Tibial nerve (tissue), 3 donors: Measurements from ENCODE around the gene ZWILCH.

DNA sequence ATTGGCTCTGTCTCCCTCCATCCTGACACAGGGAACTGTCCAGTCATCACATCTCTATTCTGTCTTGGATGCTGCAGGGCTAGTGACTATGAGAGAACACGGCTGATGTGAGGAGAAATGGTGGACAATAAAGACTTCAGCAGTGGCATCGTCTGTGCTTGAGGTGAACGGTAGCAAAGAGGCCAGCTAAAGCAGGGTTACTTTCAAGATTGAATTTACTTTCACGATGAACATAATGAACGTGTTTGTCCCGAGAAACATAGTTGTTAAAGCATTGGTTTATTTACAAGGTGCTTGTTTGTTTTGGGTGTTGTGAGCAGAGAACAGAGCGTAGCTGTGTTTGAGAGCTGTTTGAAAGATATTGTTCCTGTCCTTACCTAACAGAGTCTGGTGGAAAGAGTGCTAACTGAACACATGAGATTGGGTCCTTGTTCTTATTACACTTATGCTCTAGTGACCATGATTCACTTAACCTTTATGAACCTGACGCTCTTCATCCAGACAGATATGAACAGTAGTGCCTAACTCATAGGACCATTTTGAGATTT lies 4.1 kb downstream of the HACD3 start:
- PRO-cap: no peak
- RAMPAGE, long total RNA, 3 experiments: no peak in any of the 3 experiments

DNA sequence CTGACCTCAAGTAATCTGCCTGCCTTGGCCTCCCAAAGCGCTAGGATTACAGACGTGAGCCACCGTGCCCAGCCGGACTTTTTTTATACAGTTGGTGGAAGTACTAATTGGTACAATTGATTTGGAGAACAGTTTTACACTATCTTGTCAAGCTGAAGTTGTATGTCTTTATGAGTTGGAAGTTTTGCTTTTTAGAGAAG lies 9.1 kb downstream of the HACD3 start:
- PRO-cap: no peak
- RAMPAGE, long total RNA, 3 experiments: no peak in any of the 3 experiments

DNA sequence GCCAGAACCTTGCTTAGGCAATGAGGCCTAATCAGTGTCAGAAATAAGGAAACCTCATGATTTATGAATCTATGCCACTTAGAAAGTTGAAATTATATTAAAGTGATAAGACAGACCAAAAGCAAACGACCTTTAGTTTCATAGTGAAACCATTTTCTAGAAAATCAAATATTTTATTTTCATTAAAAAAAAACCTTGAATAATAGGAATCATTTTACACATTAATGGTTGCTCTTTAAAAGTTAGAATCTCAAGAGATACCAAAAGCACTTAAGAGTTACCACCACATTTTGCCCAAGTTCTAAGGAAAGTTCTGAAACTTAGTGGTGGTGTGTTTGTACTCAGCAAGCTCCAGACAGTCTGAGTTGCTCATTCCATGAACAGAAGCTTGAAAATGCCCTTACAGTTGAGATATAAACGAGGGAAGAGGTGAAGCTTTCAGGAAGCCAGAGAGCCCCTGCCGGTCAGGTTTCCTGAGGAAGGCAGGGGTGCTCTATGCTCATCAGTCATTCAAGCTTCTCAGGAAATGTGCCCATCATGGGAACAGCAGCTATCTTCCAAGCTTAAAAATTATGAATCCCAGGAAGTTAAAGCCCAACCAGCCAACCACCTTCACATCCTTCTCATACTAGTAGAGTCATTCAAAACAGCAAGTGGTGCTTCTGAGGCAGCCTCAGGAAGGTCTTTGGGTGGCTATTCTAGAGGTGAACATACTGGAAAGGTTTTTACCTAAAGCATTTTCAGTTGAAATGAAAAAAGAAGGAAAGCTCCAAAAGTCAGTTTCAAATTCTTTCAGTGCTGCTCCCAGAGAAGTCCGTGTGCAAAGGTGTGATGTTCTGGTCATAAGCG lies 32.1 kb downstream of the INTS14 start:
- PRO-cap: no peak
- RAMPAGE, long total RNA, 3 experiments: no peak in any of the 3 experiments

DNA sequence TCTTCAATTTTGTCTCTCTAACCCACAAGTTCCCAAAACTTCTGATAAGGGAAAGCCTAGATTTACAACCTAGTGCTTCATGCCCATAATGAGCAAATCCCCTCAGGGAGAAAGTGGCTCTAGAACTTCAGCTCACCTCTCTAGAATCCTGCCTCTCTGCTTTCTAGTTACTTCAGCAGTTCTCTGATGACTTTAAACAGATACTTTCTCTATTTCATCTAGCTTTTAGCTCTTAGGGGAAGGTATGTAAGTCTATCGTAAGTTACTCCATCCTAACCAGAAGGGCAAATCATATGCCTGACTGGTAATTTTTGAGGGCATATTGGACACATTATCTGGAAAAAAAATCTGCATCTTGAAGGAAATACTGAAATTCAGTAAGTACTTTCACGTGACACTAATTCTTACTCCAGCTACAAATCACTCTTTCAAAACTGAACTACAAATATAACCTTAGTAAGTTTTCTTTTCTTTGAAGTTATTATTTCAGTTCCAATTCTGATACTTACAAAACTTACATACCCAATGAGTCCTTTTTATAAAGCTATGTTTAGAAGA lies 68.1 kb downstream of the SLC24A1 start:
- PRO-cap: no peak
- RAMPAGE, long total RNA, 3 experiments: no peak in any of the 3 experiments

DNA sequence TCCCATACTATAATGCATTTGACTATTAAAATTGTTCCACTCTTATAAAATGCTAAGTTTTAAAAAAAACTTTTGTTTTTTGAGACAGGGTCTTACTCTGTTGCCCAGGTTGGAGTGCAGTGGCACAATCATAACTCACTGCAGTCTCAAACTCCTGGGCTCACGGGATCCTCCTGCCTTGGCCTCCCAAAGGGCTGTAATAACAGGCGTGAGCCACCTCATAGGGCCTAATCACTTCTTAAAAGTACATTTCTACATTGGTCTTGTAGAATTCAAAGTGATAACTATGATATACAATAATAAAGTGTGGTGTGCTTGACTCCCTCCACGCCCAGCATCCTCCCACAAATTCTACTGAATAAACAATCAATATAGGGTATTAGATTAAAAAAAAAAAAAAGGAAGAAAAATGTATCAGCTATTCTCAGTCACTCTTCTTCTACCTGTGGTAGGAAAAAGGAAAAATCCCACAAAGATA lies 2.9 kb downstream of the DENND4A start:
- PRO-cap: no peak
- RAMPAGE, long total RNA, 3 experiments: no peak in any of the 3 experiments

GRCh38 chr15:65832491-65833479 lies 36.5 kb upstream of the RAB11A start:
- PRO-cap: no peak
- RAMPAGE, long total RNA, 3 experiments: no peak in any of the 3 experiments

DNA sequence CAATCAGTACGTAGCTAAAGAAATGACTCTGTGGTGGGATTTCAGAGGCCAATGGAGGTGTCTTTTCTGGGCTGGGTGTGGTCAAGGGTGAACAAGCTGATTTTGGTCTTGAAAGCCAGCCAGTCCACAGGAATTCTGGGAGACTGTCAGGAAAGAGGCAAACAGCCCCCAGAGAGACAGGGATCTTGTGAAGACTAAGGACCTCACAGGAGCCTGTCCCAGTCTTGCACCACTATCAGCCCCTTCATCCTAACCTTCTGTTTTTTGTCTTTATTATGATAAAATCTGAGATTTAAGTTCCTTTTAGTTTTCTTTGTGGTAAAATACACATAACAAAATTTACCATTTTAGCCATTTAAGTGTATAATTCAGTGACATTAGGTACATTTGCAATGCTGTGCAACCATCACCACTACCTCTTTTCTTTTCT lies 6.4 kb upstream of the RAB11A start:
- PRO-cap: no peak
- RAMPAGE, long total RNA, 3 experiments: no peak in any of the 3 experiments

- PRO-cap: no peak
- RAMPAGE, long total RNA, 3 experiments: no peak in any of the 3 experiments
Measured at GRCh38 chr15:65878820-65879082, 9.5 kb downstream of the RAB11A start.

DNA sequence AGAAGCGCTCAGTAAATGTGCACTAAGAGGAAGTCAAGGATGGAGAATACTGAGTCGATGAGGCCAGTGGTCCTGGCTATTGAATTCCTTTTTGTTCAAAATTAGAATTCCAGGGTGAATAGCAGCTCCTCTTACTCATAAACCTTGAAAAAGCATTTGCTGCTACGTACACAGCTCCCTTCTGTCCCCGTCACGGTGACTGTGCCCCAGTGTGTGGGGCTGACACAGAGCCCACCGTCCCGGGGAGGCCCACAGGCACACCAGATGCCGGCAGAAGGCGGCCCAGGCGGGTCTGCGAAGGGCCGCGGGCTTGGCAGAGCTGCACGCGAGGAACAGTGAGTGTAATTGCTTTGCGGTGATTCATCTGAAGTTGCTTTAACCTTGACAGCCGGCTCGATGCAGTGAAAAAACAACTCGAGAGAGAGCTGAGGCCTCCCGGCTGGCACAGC lies 172.9 kb downstream of the MEGF11 start:
- PRO-cap: no peak
- RAMPAGE, long total RNA, 3 experiments: no peak in any of the 3 experiments

- PRO-cap: no peak
- RAMPAGE, long total RNA, 3 experiments: no peak in any of the 3 experiments
Measured at GRCh38 chr15:66163514-66164051, 90.0 kb downstream of the MEGF11 start.

DNA sequence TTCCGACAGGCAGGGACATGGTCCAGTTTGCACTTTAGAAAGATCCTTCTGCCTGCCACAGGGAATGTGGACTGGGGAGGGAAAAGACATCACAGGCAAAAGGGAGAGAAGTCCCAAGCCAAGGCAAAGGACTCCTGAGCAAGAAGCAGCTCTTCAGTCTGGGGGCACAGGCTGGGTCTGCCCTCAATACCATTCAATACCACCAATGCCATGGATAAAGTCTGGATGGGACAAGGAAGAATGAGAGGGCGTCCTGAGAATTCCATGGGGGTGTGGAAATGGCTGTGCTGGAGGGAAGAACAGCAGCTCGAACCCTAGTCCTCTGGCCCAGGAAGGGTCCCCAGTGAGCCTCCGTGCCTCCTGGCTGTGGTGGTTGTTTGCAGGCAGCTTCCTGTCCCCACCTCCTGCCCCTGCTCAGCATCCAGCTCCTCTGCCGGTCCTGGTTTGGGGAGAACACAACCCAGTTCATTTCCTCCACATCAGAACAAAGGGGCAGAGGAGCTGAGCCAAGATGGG lies 17.1 kb downstream of the MEGF11 start:
- PRO-cap: no peak
- RAMPAGE, long total RNA, 3 experiments: no peak in any of the 3 experiments

GRCh38 chr15:66459748-66460999 lies 37.4 kb downstream of the SNAPC5 start:
- PRO-cap: no peak
- RAMPAGE, long total RNA, 3 experiments: start-site peak on the plus strand in 1 of 3 experiments, at chr15:66460513-66460751 at its widest, 9 reads per replicate

DNA sequence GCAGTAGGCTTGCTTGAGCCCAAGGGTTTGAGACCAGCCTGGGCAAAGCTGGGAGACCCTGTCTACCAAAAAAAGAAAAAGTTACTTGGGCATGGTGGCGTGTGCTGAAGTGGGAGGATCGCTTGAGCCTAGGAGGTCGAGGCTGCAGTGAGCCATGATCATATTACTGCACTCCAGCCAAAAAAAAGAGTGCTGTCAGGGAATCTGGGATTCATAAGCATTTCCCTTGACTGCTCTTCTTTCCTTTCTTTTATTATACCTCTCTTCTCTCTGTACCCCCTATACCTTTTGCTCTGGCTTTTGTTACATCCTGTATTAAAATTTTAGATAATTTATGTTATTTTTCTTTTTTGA lies 24.2 kb downstream of the SNAPC5 start:
- PRO-cap: no peak
- RAMPAGE, long total RNA, 3 experiments: no peak in any of the 3 experiments

DNA sequence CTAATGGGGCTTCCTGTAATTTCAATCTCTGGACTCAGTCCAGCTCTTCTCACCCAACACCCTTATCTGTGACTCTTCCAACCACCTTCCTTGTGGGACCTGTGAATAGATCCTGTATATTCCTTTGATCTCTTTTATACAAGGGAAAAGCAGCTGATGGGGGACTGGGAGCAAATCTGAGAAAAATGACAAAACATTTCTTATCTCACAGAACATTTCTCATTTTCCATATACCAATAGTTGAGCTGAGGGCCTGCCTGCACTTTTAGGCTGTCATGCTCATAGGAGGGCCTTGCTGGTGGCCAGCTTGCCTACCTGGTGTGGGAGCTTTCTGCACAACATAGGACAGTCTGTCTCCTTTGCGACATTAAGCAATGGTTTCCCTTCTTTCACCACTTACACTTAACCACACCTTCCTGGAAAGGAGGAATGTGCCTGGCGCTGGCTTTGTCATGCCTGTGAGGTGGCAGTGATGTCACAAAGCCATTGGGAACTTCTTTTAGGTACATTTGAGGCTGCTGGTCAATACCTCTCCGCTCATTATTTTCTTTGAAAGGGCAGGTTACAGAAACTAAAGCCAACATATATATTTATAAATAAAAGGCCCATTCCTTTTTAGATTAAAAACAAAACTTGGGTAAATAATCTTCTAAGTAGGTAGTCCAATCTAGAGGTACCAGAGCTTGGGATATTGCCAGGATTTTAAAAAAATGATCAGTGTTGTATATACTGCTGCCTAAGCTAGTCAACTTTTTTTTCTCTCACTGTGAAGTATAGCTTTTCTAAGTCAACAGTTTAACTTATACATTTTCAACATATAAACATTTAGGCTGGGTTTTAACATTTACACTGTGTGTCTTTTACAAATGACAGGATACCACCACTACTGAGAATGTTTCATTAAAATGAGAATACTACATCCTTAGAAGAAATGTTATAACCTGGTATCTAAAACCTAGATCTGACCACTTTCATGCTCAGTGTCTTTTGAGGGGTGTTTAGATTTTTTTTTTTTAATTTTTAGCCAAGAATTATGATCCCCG lies 5.6 kb downstream of the SNAPC5 start:
- PRO-cap: no peak
- RAMPAGE, long total RNA, 3 experiments: no peak in any of the 3 experiments

- PRO-cap: unidirectional peak, plus-strand start at chr15:66505328
- RAMPAGE, long total RNA, 3 experiments: start-site peak on the plus strand in 2 of 3 experiments, at chr15:66505117-66505336 at its widest, 6 to 25 reads per replicate
Measured at GRCh38 chr15:66504986-66505823, at the start of gene ZWILCH. ZWILCH (plus strand) TSS chr15:66505326.

DNA sequence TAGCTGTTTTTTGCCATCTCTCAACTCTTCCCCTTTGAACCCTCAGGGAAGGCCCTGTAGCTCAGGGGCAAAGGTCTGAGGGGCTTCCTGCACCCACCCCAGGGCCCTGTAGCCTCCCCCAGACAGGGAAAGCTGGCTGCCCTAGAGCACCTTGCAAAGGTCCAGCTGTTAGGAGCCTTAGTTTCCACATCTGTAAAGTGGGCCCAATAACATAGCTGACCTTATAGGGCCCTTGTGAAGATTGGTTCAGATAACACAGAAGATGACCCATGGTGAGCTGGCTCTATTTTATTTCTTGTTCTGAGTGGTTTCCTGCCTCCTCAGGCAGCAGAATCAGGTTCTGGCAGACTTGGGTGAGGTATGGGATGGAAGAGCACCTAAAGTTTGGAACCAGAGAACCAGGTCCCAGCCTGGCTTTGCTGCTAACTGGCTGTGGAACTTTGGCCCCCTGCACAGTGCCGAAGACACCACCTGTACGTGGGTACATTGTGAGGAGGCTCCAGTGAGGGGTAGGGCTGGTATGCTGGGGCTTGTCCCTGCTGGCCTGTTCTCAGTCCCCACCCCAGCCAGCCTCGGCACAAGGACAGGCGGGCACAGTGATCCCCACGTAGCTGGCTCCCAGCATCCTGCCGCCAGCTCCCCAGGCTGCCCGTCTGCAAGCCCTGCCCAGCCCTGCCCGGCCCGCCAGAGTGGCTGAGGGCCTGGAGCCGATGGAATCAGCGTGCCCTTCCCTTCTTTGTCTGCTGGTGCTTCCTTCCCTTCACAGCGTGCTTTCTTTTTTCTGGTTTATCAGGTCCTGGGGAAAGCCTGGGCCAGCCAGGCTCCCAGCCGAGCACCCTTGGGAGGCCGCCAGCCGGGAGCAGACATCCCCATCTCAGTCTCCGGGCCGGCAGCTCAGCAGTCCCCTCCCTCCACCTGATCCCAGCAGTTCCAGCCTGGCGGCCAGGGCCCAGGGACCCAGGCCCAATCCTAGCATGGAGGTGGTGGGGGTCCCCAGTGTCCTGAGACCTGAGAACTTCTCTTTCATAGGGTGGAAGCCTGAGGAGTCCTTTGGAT lies 54.9 kb upstream of the SMAD6 start:
- PRO-cap: no peak
- RAMPAGE, long total RNA, 3 experiments: no peak in any of the 3 experiments

GRCh38 chr15:66650284-66650950 lies 51.6 kb upstream of the SMAD6 start:
- PRO-cap: no peak
- RAMPAGE, long total RNA, 3 experiments: no peak in any of the 3 experiments

DNA sequence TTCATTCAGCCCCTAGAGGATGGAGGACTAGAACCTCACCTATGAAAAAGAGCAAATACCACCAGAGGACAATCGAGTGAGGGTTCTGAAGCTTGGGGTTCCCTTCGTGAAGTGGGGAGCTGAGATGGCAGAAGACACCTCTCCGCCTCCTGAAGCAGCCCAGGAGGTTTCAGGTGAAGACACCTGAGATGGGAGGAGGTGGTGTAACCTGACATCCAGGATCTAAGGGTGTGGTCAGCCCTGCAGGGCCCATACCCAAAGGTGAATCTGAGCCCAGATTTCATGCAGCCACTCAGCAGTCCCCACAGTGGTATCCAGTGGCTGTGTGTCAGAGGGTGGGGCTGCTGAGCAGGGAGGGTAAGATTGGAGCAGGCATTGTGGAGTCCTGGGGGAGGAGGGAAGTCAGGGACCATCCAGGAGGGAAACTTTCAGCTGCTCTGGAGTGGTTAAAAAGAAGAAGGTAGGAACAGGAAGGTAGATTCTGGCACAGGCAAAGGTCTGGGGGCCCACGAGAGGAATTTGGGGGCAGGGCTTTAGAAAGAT lies 46.1 kb upstream of the SMAD6 start:
- PRO-cap: no peak
- RAMPAGE, long total RNA, 3 experiments: no peak in any of the 3 experiments

- PRO-cap: bidirectional peak, plus-strand start at chr15:66701259, minus-strand start at chr15:66701005
- RAMPAGE, long total RNA, 3 experiments: no peak in any of the 3 experiments
Measured at GRCh38 chr15:66701128-66701814, 765 bp upstream of the SMAD6 start.

GRCh38 chr15:66746148-66746903 lies 44.3 kb downstream of the SMAD6 start:
- PRO-cap: no peak
- RAMPAGE, long total RNA, 3 experiments: no peak in any of the 3 experiments